Measurements from ENCODE around the gene RALGPS1.

DNA sequence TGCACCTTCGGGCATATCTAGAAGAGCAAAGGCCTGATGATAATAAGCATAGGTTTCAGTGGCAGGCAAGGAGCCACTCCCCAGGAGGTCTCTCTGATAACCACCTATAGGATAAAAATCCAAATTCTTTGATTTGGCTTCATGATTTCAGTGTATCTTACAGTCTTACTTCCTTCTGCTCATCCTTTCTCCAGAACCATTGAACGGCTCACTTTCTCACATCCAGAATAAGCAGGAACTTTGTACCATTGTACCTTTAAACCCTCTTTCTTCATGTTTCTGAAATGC is 18.8 kb downstream of the MVB12B start:
- PRO-cap: no peak

DNA sequence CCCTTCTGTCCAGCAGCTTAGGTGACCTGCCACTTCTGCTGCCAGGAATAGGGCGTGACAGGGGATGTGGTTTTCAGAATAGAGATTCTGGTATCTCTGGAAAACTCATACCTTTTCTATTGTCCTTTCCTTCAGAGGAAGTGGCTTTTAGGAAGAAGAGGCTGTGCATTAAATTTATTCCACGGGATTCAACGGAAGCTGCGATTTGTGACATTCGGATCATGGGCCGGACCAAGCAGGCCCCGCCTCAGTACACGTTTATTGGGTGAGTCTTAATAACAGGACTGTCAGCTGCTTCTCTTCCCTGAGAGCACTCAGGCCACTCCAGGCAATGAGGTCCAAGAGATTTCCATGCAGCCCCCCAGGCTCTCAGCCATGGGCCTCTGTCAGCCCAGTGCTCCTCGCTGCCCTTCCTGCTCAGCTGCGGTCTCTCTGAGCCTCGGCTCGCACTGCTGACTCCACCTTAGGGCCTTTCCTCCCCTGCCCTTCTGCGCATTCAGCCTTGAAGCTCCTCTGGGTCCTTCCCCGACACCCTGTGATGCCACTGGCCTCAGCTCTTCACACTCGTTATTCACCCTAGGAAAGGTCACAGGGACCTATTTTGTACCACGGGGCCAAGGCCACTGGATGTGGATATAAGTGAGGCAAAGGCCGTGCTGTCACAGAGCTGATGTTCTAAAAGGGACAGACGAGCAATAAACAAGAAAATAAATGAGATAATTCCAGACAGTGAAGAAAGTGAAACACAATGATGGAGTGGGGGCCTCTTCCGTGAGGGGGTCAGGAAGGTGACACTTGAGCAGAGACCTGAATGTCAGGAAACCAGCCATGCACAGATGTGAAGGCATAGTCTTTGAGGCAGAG is 65.5 kb downstream of the MVB12B start:
- PRO-cap: no peak

GRCh38 chr9:126423177-126423737 is 96.6 kb downstream of the MVB12B start:
- PRO-cap: no peak

- PRO-cap: no peak
Measured at GRCh38 chr9:126587140-126587605, 26.6 kb upstream of the LMX1B start.

DNA sequence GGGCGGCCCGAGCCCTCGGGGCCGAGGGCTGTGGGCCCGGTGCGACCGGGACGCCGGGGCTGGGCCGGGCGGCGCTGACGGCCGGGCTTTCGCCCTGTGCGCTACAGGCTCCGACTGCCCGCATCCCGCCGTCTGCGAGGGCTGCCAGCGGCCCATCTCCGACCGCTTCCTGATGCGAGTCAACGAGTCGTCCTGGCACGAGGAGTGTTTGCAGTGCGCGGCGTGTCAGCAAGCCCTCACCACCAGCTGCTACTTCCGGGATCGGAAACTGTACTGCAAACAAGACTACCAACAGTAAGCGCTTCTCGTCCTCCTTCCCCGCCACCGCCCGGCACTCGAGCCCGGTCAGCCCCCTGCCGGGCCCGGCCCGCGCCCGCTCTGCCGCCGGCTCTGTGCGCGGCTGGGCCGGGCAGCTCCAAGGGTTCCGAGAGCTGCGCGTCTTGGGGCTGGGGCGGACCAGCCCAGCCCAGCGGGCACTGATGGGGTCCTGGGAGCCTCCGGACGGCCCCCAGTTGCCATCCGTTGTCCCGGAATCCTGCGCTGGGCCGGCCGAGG is 1.6 kb downstream of the LMX1B start:
- PRO-cap: no peak

DNA sequence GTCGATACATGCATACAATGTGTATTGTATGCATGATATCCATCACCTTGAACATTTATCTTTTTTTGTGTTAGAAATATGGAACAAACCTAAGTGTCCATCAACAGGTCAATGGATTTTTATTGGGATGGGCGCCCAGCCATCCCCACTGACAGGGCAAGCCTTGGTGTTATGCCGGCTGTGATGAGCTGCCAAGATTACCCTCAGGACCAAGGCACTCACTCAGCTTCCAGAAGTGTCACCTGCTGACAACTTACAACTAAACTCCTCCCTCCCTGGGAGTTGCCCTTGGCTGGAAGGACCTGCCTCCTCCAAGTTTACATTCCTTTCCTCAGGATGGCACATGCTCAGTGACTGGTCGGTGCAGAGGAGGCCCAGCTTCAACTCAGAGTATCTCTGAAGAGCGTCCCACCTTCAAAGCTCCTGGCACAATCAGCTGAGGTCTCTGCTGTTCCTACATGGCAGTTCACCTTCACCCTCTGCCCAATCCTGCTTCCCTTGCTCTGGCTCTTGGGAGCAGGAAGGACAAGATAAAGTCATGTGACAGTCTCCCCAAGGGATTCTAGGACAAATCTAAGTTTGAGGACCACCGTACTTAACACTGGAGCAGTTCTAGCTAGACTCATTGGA is 52.4 kb upstream of the ZBTB43 start:
- PRO-cap: no peak

DNA sequence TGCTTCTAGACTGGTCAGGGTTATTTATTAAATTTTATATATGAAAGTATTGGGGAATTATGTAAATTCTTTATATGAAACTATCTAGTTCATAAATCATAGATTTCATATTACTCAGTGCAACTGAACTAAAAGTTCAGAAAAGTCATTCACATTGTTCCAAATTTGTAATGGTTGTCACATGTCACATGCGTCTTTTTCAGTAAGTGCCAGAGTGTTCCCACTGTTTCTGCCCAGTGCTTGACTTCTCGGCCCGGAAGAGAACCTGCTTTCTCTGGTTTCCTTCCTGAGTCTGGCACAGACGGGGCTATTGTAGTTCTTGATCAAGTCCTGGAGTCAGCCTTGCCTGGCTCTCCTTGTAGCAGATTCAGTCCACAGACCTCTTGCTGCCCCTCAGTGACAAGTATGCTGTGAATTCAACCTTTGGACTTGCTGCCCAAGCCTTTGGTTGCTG is 24.5 kb downstream of the ZBTB34 start:
- PRO-cap: no peak

DNA sequence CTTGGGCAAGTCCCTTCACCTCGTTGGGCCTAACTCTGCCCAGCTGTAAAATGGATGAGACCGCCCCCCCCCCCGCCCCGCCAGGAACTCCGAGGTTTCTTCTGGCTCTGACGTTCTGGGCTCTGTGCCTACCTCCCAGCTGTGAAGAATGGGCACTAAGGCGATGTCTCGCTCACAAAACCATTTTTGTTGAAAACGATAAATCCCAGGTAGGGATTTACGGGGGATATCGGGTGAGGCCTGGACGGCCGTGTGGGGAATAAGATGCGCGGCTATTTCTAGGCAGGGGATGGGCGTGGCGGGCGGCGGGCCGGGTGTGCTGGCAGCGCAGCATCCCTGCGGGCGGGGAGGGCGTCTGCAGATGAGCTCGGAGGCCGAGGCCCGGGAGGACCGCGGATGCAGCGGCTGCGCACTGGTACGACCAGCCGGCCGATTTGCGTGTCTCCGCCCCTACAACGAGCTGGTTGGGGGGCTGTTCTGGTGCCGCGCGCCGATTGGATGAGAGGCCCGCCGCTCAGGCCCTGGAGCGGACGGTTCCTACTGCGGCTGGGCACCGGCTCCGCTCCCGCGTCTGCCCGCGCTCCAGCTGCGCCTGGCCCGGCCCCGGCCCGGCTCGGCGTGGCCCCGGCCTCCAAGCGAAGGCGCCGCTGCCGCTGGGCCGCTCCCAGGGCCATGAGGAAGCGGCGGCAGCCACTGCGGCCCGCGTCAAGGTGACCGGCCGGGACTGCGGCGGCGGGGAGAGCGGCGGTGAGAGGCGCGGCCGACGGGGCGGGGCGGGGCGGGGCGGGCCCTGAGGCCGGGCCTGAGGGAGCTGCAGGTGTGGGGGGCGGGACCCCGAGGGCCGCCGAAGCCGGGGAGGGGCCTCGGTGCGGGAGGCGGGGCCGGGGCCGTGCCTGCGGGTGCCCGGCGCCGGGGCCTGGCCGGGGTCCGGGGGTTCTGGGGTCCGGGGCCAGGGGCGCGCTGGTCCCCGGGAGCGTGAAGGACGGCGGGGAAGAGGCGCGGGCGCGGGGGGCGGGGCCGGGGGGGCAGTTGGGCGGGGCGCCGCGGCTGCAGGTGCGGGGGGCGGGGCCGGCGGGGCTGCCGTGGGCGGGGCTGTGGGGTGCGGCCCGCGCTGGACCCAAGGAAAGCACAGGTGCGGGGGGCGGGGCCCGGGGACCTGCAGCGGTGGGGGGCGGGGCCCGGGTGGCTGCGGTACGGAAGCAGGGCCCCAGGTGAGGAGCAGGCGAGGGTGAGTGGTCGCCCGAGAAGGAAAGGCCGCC is at the start of gene RALGPS1:
Gene RALGPS1, plus strand, starts transcription at position 517 of the 1,259 bp plus-strand sequence.
- PRO-cap: no peak

- PRO-cap: no peak
Measured at GRCh38 chr9:126985811-126986415, 71.3 kb downstream of the RALGPS1 start.

DNA sequence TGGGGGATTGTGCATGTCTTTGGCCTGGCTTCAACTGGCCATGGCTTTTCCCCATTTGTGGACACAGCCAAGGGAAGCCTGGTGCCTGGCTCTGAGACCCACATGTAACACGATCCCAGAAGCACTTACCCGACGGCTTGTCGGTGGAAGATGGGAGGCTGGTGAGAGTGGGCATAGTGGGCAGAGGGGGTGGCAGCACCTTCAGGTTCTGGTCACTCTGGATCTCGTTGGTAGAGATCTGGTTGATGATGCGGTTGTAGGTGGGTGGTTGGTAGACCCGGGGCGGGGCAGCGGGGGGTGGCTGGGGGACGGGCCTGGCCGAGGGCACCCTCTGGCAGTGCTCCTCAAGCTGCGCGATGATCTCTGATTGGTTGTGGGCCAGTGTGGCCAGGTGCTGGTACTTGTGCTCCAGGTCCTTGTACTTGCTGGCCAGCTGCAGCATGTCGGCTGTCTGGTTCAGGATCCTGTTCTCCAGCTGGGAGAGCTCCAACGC is 14.6 kb downstream of the ANGPTL2 start:
- PRO-cap: no peak

GRCh38 chr9:127111892-127112748 is 10.3 kb downstream of the ANGPTL2 start:
- PRO-cap: no peak

GRCh38 chr9:127196433-127196986 is 68.1 kb upstream of the GARNL3 start:
- PRO-cap: no peak

DNA sequence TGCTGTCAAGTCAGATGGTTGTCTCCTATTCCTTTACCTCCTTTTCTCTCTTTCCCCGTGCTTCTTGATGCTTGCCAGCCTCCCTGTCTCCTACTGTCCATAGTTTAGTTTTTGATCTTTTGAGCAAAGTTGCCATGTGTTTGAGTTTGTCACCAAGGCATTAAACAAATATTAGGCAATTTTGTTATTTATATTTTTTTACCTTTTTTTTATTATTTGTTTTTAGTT is 17.2 kb upstream of the GARNL3 start:
- PRO-cap: no peak

GRCh38 chr9:127451713-127452693 is 693 bp downstream of the LRSAM1 start:
- PRO-cap: no peak

DNA sequence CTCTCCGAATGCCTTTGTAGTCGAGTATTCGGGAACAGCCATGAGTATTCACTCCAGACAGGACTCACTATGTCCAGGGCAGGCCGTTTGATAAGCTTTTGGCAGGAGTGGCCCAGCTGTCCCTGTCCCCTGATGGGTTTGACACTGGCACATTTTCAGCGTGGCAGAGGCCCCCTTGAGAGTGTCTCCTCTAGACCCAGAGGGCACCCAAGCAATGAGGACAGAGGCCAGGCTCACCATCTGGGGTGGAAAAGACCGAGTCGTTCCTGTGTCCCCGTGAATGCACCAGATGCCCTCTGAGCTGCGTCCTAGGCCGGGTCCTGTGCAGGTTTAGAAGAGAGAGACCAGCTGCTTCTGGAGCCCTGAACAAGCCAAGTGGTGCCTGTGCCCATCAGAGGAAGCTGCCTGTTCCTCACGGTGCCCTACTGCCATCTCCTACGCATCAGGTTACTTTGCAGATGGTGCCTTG is 42.3 kb downstream of the LRSAM1 start:
- PRO-cap: no peak

DNA sequence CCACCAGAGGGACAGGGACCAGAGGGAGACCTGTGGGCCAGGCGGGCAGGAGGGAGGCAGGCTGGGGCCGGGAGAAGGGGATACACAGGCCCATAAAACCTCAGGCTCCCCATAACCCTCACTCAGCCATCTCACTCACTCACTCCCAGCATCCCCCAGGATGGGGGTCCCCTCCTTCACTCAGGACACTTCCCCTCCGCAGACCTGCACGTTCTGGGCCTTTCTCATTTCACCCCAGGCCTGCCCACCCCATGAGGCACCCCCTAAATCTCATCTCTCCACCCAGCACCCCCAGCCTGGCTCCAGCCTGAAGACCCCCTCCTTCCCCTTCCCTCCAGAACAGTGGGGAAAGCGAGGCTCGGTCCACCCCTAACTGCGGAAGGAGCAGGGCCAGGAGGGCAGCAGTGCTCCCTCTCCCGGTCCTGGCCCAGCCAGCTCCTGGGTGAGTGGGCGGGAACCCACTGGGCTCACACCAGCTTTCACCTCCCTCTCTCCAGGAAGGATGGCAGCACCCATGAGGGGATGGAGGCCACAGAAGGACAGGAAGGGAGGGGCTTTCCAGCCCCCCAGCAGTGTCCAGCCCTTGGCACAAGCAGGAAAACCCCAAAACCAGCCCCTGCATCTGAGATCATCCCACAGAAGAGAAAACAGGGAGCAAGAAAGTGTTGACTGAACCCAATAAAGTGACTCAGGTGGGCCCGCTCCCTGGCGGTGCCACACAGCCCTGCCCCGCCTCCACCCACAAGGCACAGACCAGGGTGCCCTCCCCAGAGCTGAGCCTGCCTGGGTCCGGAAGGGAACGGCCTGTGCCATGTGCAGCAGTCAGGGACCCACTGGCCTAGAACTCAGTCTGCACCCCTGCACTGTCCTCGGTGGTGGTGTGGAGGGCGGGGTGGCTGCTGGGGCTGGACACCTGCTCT is 55.0 kb downstream of the LRSAM1 start:
- PRO-cap: no peak

DNA sequence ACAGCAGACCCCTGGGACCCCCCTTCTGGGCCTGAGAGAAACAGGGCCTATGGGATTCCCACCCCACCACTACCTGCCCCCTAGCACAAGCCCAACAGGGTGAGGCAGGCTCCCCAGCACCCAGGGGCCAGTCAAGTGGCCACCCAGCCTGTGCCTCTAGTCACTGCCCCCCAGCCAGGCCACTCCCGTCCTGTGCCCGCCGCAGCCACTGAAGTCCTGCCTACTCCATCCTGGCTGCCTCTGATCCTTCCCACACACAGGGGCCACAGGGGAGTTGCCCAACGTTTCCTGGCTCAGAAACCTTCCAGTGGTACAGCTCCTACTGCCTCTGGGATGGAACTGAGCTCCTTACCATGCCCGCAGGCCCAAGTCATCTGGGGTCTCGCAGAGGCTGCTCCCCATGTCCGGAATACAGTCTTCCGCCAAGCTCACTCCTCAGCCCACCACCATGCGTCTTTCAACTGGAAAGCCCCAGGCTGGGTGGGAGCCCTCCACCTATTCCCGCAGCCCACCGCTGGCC is 27.0 kb downstream of the NIBAN2 start:
- PRO-cap: no peak

DNA sequence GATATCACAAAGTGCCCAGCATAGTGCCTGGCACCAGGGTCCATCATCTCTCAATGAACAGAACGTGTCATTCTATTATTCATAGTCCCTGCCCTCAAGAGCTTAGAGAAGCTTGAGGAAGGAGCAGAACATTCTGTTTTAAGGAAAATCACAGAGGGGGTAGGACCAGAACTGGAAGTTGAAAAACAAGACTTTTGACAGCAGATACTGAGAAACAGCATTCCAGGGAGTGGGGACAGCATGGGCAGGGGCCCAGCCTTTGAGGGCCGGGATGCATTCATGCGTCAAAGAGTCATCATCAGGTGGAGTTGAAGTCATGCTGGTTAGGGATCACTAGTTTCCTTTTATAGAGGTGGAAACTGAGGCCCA is 1.6 kb upstream of the NIBAN2 start:
- PRO-cap: no peak

DNA sequence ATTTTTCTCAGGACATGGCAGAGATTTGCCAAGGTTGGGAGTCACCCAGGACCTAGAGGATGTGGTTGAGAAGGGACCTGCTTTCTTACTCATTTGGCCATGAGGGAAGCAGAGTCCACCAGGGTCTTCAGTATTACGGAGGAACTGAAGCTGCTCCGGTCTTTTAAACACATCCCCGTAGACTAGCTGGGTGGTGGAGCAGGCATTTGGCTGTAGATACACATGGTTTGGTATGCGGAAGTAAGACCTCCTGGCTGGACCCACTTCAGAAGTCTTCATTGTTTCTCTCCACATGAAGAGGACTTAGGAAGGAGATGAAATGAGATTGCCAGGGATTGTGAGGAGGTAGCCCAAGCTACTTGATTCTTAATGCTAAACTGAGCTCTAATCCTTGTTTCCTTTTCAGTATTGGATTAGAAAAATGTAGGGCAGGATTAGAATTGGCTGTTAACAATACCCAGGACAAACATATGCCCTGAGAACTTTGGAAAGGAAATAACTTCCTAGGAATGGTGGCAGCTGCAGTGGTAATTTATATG is 32.9 kb downstream of the STXBP1 start:
- PRO-cap: no peak

- PRO-cap: unidirectional peak, minus-strand start at chr9:127771291
Measured at GRCh38 chr9:127770736-127771807, 7.4 kb downstream of the SH2D3C start.

All from mesenteric fat pad (tissue), 1 donor.